Mesenchymal stem cell of Wharton's jelly (primary cell): Measurements from ENCODE around the gene NOMO3.

DNA sequence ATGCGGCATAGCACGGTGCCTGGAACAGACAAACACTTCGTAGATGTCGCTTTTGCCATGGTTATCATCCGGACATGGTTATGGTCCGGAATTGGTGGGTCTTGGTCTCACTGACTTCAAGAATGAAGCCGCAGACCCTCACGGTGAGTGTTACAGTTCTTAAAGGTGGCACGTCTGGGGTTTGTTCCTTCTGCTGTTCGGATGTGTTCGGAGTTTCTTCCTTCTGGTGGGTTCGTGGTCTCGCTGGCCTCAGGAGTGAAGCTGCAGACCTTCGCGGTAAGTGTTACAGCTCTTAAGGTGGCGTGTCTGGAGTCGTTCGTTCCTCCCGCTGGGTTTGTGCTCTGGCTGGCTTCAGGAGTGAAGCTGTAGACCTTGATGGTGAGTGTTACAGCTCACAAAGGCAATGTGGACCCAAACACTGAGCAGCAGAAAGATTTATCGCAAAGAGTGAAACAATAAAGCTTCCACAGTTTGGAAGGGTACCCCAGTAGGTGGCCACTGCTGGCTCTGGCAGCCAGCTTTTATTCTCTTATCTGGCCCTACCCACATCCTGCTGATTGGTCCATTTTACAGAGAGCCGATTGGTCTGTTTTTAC is 119.5 kb downstream of the ABCC6 start:
- CAGE, long polyA plus RNA, result no peak

- CAGE, long polyA plus RNA, result no peak
Measured at GRCh38 chr16:16119811-16120776, 103.2 kb downstream of the ABCC6 start.

- CAGE, long polyA plus RNA, result no peak
Measured at GRCh38 chr16:16232302-16232797, at the start of gene NOMO3. TSS of gene NOMO3 (plus strand) at chr16:16232528.

DNA sequence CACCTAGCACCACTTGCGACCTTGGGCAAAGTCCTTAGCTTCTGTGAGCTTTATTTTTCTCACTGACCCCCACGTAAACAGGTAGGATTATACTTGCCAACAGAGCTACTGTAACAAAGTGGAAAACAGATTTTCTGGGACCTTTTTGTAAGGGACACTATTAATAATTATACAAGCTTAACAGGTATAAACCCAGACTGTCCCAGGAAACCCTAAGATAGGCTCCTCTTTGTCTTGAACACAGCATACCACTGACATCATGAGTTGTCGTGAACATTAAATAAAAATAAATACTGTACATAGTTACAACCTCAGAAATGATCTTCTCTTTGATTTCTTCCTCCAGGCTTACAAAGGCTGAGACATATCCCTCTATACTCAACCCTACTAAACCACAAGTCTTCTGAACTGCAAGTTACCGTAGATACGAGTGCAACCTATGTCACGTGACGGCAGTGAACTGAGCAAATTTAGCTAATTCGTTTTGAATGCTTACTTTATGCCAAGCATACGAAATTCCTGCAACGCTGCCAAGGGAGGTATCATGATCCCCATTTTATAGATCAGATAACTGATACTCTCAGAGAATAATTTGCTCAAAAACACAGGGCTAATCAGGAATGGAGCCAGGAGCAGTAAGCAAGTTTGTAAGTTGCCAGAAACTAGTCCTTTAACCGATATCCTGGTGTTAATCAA is 106.5 kb downstream of the XYLT1 start:
- CAGE, long polyA plus RNA, result no peak

DNA sequence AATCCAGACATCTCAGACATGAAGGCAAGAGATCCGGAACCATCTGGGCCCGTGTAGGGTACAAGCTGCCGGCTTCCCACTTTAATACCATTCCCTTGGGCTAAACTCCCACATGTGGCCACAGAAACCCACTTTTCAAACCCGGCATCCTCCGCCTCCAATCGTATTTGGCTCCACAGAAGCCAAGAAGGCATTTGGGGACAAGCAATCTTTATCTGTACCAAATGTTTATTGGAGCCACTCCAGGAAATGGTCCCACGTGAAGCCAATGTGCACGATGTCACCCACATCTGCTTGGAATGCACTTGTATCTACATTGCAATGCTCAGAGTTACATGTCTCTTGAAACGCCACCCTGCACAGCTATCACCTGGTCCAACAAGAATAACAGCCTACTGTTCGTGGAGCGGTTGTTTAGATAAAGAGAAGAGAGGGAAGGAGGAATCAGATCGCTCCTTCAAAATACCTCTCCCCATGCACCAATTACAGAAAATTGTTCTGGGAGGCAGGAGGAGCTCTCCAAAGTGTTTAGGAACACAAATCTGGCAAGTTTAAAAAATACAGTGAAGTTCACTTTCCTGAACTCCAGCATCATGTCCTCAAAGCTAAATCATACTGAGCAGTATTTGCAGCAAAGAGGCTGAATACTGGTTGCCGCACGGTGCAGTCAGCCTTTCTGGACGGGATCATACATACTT is 33.4 kb downstream of the XYLT1 start:
- CAGE, long polyA plus RNA, result no peak

DNA sequence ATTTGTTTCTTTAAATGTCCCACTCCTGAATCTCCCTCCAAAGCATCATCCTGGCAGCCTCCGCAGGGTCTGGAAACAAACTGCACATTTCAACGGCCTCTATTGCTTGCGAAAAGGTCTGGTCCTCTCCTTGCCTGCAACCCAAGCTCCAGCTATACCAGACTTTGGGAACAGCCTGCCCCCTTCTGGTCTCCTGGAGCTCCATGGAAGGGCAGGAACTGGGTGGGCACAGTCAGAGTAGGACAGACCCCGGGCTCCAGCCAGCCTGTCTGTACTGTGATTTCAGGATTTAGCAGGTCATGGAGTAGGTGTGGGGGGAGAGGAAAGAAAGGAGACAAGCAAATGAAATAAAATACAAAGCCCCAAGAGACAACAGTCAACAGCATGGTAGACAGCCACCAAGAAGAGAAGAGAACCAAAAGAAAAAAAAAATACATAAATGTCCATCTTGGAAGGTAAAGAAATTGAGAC is 2.8 kb downstream of the XYLT1 start:
- CAGE, long polyA plus RNA, result no peak

GRCh38 chr16:17472083-17472316 is 1.2 kb upstream of the XYLT1 start:
- CAGE, long polyA plus RNA, result no peak

DNA sequence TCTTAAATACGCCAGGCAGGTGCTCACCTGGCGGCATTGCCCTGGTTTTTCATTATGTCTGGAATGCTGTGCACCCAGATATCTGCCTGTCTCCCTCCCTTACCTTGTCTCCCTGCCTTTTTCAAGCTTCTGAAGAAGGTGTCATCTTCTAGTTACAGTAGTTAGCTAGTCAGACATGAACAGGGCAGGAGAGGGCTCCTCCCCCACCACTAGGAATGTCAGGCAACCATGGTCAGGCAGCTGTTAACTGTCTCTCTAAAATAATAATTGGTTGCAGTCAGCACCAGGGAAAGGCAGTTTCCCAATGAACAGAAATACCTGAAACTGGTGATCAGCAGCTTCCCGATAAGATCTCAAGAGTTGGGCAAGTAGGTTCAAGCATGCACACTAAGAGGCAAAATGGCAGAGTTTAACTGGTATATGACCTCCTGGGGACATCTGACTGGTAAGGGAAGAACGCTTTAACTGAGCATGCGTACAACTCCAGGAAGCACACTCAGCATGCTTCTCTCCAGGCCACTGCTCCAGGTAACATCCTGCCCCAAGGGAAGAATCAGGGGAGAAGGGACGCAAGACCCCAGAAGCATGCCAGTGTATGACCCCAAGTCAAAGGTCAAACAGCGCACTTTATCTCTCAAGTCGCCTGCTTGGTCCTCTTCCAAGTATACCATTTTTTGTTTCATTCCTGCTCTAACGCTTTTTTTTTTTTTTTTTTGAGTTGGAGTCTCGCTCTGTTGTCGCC is 12.6 kb upstream of the XYLT1 start:
- CAGE, long polyA plus RNA, result no peak

- CAGE, long polyA plus RNA, result no peak
Measured at GRCh38 chr16:18570608-18570944, 8.7 kb upstream of the NOMO2 start.

- CAGE, long polyA plus RNA, result no peak
Measured at GRCh38 chr16:18854576-18855743, 53.6 kb upstream of the ARL6IP1 start.

- CAGE, long polyA plus RNA, result no peak
Measured at GRCh38 chr16:18927651-18928069, 1.5 kb upstream of the SMG1 start.

- CAGE, long polyA plus RNA, result no peak
Measured at GRCh38 chr16:18959122-18959644, 24.6 kb upstream of the TMC7 start.

- CAGE, long polyA plus RNA, result no peak
Measured at GRCh38 chr16:18995671-18996426, 12.1 kb downstream of the TMC7 start.

DNA sequence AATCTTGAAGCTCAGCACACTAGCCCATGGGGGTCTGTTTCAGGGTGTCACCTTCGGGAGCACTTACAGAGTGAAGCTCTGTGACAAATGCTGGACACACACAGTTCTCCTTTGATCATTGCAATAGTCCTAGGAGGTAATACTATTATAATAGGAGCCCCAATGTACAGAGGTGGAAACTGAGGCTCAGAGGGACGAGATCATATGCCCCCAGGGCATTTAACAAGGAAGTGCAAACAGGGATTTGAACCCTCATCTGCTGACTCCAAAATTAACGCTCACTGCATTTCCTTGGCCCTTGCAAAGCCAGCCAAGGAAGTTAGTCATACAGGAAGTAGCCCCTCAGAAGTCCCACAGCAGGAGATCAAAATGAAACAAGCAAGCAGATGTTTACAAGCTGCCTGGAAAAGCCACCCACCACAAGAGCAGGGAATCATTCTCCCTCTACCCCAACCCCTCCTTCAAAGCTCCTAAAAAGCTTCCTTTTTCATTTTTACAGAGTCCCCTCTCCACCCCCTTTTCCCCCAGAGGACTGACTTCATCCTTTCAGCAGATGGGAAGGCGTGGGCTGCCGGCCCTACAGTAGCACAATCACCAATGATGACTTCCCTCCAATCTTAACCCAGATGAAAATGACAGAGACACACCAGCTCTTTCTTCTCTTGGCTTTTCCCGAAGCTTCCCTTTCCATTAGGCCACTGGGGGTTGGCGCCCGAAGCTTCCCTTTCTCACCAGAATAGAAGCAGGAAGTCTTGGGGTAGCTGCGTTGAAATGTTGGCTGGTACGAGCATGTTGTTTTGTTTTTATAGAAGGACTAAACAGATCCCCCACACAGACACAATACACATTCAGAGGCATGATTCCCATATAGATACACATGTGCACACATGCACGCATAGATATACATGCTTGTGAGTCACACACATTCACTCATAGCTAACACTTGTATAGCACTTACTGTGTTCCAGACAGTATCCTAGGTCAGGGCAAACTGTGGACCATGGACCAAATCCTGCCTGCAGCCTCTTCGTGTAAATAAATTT is 17.2 kb downstream of the ITPRIPL2 start:
- CAGE, long polyA plus RNA, result no peak

DNA sequence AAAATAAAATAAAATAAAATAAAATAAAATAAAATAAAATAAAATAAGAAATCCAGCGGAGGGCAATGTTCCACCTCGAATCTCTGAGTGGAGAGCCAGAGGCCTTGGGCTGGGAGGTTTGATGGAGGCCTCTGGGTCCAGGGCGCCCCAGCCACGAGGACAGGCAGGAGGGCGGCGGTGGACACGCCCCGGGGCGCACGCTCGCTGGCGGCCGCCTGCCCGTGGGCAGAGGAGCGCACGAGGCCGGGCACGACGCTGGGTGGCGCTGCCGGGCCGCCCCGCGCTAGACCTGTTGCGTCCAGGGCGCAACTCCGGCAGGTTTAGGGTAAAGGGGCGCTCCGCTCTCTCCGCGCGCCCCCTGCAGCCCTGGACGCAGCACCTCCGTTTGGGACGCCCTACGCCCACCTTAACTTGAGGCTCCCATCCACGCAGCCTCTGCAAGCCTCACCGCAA is 476 bp upstream of the SYT17 start:
- CAGE, long polyA plus RNA, result no peak

DNA sequence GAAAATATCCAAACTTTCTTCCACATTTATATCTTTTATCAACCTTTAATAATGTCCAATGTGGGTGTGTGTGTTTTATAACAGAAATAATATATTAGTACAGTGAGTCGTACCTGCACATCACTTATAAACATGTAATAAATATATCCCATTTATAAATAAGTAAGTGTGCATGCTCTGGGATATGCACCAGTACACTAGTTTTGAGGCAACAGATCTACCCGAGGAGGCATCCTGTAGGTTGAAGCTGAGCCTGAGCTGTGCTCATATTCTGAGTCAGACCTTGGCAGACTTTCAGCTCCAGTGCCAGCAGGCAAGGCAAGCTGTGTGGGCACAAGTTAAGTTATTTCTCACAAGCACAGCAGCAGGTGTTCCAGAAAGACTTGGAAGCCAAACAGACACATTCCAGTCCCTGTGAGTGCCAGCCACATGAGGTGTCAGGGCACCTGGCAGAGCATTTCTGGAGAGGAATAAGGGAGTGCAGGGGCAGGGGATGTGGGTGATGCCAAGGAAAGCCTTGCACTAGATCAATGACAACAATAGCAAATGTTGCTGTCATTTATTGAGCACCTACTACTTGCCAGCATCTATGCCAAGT is 1.3 kb upstream of the CLEC19A start:
- CAGE, long polyA plus RNA, result no peak

- CAGE, long polyA plus RNA, result no peak
Measured at GRCh38 chr16:19383057-19383632, 34.5 kb upstream of the TMC5 start.

- CAGE, long polyA plus RNA, result no peak
Measured at GRCh38 chr16:19384734-19385091, 33.0 kb upstream of the TMC5 start.

- CAGE, long polyA plus RNA, result no peak
Measured at GRCh38 chr16:19536816-19537785, 13.4 kb downstream of the CCP110 start.

GRCh38 chr16:19658730-19659496 is 59.1 kb downstream of the KNOP1 start:
- CAGE, long polyA plus RNA, result no peak